Neural progenitor cell (in vitro differentiated cells): ENCODE measurements around the gene PDE11A.

- RAMPAGE, long total RNA: no peak
These were observed 14.6 kb downstream of the TTC30B start for GRCh38 chr2:177537852-177538618.

GRCh38 chr2:177626205-177626683 lies 7.7 kb upstream of the TTC30A start:
- RAMPAGE, long total RNA: no peak

DNA sequence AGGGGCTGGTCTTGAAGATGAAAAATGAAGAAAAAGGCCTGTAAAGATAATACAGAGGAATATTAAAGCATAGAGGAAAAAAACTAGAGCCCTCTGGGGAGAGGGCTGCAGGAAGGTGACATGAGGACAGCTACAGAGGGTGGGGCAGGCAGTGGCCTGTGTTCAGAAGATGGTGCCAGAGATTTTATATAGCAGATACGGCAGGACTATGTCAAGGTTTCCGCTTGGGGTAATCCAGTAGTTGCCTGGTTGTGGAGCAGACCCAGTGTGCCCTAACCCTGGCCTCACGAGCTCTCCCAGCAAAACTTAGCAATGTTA lies 61.3 kb upstream of the TTC30A start:
- RAMPAGE, long total RNA: no peak

DNA sequence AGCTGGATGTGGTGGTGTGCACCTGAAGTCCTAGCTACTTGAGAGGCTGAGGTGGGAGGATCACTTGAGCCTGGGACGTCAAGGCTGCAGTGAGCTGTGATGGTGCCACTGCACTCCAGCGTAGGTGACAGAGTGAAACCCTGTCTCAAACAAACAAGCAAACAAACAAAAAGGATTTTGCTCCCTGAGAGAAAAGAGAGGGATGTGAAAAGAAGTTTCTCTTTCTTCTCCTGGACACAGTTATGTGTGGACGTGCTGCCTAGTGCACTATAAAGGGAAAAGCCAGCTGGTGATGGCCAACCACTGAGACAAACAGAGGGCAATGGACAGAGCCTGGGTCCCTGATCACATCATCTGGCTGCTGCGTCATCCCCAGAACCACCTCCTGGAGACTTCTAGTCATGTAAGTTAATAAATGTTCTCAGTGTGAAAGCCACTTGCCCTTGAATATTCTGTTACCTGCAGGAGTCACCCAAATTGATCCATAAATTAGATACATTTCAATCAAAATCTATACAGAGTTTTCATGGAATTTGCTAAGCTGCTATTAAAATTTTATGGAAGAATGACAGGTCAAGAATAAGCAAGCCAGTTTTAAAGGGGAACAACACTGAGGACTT lies 184.9 kb downstream of the PDE11A start:
- RAMPAGE, long total RNA: no peak

DNA sequence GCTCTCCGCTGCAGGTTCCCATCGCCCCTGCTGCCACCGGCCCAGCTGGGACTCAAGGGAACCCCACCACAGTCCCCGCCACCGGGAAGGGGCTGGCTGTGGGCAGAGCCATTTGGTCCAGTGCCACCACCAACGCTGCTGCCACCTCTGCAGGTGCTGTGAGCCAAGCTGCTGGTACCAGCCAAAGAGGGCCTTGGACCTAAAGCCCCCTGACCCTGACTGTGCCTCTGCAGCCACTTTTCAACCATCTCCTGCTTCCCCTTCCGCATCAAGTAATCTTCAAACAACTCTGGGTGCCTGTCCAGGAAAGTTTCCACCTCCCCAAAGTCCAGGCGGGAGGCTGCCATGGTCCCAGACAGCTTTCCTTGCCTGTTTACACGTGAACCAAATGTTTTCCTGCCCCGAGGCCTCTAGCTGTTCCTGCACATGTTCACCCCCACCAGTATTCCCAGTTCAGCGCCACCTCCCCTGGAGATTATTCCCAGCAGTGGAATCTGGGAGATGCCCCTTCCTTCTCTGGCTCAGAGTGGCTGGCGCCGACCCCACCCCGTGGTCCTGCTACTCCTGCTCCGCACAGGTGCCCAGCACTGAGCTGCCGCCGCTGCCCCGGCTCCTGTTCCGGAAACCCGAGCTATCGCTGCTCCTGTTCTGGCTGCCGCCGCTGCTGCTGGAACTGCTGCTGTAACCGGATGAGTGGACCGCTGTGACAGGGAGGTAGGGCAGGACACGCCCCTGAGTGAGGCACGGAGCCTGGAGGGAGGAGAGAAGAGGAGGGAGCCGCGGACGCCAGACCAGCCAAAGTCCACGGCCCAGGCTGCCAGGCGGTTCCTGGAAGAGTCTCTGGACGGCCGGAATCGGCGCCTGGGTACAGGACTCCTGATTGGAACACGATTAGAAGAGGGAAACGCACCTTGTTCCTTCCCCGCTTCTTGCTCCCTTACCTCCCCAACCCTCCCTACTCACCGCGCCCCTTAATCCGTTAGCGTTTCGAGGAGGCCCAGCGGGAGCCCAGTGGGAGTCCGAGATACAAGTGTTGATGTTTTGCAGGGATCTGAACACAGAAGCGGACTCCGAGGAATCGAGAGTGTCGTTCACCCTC lies at the start of gene PDE11A:
PDE11A (minus strand) TSS at position 687 of the 1,099 bp plus-strand sequence.
- RAMPAGE, long total RNA: no peak

DNA sequence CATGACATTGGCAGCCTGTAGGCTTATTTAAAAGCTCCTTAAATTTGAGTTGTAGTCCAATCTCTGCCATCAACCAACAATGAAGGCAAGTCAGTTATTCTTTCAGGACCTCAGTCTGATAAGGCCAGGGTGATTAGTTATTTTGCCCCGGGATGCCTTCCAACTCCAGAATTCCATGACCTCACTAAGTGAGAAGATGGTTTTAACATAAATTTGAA lies 1.3 kb downstream of the PLEKHA3 start:
- RAMPAGE, long total RNA: no peak

DNA sequence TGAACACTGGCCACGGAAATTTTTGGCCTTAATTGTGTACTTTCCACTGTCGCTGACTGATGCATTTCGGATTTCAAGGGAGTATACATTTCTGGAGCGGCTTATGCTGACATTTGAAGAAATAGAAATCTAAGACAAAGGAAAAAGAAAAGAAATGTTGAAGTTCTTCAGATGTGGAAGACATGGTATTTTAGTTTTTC lies 47.9 kb downstream of the PLEKHA3 start:
- RAMPAGE, long total RNA: no peak

DNA sequence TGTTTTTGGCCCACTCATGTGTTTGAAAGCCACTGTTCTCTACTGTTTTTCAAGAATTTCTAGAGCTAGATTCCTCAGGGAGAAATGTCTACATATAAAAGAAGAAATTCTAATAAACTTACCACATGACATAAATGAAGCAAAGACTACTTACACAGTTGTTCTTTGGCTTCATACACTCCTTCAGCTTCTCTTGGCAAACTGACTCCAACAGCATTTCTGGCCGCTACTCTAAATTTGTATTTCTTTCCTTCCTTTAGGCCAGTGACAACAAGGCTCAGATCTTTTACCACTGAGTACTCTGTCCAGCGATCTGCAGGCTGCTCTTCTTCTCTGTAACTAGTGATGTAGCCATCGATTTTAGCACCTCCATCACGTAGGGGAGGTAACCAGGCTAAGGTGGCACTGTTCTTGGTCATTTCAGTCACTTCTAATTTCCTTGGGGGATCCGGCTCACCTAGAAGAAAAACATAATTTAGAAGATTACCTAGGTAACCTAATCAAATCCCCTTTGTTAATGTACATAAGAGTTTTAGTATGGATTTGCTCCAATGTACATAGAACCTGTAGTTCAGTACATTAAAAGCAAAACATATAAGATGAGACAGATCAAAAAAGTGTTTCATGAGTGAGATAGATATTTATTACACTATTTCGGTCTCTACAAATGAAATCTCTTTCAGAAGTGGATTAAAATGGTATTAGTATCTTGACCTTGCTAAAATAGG lies 106.3 kb downstream of the PLEKHA3 start:
- RAMPAGE, long total RNA: no peak

GRCh38 chr2:178598968-178599429 lies 118.7 kb downstream of the PLEKHA3 start:
- RAMPAGE, long total RNA: no peak

DNA sequence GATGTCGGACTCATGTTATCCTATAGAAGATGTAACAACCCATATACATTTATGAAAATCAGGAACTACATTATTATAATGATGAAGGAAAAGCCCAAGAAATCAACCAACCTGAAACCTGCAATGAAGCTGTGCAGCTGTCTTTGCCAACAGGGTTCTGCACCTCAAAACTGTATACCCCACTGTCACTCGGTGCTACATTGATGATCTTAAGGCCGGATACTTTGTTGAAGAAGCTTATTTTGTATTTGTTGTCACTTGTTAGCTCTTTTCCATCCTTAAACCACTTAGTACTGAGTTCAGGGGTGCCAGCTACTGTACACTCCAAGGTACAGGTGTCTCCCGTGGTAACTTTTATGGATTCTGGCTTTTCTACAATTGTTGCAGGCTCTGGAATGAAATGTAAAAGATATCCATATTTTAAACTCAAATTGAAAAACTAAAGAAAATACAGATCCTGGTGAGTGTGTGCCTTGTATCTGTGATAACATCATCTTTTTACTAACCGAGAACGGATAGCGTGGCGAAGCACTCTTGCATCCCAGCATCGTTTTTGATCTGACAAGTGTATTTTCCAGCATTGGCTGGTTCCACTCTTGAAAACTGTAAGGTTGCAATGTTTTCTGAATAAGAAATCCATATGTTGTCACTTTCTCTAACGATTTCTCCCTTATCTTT lies 93.3 kb downstream of the TTN start:
- RAMPAGE, long total RNA: no peak

DNA sequence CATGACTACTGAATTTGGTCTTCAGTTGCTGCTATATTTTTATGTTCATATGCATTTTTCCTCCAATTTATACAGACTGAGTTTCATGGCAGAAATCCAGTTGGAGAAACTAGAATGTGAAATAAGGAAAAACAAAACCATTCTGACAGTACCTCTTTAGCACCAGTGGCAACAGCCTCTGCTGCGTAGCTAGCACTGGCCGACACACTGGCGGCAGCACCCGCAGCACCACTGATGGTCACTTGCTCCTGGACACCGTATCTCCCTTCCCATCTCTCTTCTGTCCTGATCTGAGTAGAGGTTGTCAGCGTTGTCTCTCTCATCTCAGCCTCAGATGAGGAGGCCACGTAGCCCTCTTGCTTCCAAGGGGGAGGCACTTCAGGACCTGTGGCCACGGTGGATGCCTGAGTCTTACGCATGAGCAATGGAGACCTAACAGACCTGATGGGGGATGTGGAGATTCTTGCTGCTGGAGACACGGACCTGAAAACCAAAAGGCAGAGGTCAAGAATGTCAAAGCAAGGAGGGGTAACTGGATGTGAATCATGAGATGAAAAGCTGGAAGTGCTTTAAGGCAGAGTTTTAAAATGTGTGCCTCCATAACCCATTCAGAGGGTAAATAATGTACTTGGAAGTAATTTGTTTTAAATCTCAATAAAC lies 12.3 kb downstream of the TTN start:
- RAMPAGE, long total RNA: no peak

DNA sequence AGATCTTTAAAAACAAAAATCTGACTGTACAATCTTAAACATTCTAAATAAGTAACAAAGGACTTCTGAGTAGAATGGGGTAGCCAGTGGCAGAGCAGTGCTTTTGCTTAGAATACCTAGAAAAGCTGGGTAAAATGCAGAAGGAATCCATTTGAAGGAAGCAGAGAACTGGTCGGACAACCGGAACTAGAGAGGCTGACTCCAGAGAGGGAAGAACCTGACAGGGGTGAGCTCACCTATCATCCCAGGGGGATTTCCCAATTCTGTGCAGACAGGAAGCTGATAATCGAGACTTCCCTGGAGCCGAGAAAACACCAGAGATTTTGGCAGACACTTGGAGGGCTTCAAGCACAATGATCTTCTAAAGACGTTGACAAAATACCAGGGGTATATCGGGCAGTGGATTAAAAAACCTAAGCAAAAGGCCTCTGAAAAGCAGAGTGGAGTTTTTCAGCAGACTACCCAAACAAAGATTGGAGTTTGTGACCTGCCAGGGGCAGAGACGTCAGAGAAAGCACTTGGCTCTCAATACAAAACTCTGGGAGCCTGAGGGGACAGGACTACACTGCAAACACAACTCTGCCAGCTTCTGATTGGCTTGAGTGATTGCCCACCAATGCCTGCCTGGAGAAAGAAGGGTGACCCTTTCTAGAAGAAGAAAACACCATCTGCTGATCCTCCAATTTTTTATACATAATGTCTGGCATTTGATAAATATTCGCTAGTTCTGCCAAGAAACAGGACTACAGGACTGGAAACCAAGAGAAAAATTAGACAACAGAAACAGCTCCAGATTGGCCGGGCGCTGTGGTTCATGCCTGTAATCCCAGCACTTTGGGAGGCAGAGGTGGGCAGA lies 67.5 kb upstream of the TTN start:
- RAMPAGE, long total RNA: no peak

GRCh38 chr2:179031498-179032427 lies 18.2 kb downstream of the CCDC141 start:
- RAMPAGE, long total RNA: no peak

GRCh38 chr2:179143377-179143907 lies 93.5 kb upstream of the CCDC141 start:
- RAMPAGE, long total RNA: no peak

GRCh38 chr2:179559247-179559525 lies 294.6 kb upstream of the SESTD1 start:
- RAMPAGE, long total RNA: no peak

GRCh38 chr2:179581525-179582014 lies 279.8 kb downstream of the ZNF385B start:
- RAMPAGE, long total RNA: no peak

GRCh38 chr2:179584811-179585153 lies 276.6 kb downstream of the ZNF385B start:
- RAMPAGE, long total RNA: no peak

DNA sequence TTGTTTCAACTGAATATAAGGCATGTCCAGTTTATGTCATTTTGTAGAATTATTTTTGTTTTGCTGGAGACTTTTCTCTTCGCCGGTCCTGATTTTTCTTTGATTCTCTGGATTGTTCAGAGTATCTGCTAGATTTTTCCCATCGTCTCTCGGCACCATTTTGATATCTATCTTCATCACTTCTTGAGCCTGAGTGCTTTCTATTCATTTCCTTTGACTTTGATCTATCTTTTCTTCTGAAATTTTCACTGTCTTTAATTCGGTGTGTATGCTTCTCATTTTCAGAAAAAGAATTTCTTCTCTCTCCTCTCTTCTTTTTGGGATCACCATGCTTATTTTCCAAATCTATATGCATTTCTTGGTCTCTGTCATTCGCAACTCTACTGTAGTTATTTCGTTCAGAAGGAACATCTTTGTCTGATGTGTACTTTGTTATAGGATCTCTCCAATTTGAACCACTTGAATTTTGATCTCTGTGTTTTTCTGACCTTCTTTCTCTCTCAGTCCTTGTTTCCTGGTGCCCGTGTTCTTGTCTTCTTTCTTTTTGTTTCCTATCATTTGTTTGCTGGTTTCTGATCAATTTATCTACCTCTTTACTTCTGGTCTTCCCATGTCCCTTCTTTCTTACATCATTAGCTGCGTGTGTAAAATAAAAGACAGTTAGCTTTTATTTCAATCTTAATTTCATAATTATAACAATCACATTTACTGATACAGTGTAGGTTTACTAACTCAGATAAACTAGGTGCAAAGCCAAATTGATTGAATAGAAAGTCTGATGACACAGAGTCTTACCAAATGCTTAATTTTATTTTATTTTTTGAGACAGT lies 61.8 kb downstream of the CWC22 start:
- RAMPAGE, long total RNA: no peak

DNA sequence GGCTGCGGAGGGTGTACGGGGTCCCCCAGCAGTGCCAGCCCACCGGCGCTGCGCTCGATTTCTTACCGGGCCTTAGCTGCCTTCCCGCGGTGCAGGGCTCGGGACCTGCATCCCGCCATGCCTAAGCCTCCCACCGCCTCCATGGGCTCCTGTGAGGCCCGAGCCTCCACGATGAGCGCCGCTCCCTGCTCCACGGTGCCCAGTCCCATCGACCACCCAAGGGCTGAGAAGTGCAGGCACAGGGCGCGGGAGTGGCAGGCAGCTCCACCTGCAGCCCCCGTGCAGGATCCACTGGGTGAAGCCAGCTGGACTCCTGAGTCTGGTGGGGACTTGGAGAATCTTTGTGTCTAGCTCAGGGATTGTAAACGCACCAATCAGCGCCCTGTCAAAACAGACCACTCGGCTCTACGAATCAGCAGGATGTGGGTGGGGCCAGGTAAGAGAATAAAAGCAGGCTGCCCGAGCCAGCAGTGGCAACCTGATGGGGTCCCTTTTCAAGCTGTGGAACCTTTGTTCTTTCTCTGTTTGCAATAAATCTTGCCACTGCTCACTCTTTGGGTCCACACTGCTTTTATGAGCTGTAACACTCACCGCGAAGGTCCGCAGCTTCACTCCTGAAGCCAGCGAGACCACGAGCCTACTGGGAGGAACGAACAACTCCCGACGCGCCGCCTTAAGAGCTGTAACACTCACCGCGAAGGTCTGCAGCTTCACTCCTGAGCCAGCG lies 288.7 kb upstream of the UBE2E3 start:
- RAMPAGE, long total RNA: no peak

DNA sequence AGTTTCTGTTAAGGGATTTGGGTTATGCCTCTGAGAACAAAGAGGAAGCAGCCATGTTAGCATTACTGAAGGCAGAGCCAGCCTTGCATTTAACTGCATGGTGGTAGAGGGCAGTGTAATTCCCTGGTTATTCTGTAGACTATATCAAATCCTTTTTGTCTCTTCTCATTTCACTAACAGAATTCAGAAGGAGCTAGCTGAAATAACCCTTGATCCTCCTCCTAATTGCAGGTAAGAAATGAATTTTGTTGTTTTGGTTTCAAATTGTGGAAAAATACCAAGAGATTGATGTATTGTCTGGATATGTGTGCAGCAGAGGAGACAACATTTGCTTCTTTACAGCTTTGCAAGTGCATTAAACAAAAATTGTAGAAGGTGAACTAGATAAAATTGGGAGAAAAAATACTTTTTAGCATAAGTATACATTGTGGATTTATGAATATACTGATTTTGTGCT lies 3.5 kb downstream of the UBE2E3 start:
- RAMPAGE, long total RNA: no peak